ENCODE data around the gene PHF11.

DNA sequence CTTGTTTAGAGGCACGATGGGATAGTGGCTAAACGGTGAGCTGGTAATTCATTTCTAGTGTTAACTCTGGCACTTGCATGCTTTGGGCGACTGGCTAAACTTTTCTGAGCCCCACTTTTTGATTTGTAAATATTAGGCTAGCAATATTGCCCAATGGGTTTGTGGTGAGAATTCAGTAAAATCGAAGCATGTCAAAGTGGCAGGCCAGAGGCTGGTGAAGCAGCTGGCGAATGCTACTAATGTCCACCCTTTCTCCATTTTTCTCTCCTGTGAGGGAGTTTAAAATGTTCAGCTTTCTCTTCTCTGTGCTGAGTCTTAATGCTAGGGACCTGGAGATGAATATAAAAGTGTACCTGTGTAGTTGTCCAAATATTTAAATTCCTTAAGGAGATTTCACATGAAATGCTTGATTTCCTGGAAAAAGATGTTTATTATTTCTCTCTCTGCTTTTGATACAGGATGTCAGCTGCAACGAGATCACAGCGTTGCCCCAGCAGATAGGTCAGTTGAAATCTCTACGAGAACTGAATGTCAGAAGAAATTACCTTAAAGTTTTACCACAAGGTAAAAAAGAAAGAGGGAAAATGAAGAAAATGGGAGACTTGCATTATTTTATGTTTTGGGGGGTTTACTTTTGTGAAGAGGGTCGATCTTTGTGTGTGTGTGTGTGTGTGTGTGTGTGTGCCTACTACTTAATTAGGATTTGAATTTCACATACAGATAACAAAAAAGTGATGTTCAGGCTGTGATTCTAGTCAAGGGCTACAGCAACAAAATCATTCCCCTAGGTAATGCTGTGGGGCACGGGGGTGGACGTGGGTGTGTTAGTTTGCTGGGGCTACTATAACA, 115.5 kb downstream of the ESD start:
- PRO-cap, 5 experiments = peak in 1 of 5 experiments; most common plus-strand start position 207 of the sequence (in 1)
- RAMPAGE, long total RNA, 2 experiments = no peak in any of the 2 experiments
- RRBS = no CpG with 5 or more reads among the region's 11 CpGs

GRCh38 chr13:46751601-46752458, 45.1 kb downstream of the ESD start:
- PRO-cap, 5 experiments = no peak in any of the 5 experiments
- RAMPAGE, long total RNA, 2 experiments = no peak in any of the 2 experiments
- RRBS = no CpG with 5 or more reads among the region's 11 CpGs

- PRO-cap, 5 experiments = no peak in any of the 5 experiments
- RAMPAGE, long total RNA, 2 experiments = no peak in any of the 2 experiments
- RRBS = no CpG with 5 or more reads among the region's 5 CpGs
Measured at GRCh38 chr13:47835794-47836448, 165.2 kb downstream of the SUCLA2 start.

- PRO-cap, 5 experiments = no peak in any of the 5 experiments
- RAMPAGE, long total RNA, 2 experiments = no peak in any of the 2 experiments
- RRBS = no CpG with 5 or more reads among the region's 7 CpGs
Measured at GRCh38 chr13:48001950-48002464, 934 bp upstream of the SUCLA2 start.

GRCh38 chr13:48230939-48231793, 1.8 kb upstream of the ITM2B start:
- PRO-cap, 5 experiments = no peak in any of the 5 experiments
- RAMPAGE, long total RNA, 2 experiments = no peak in any of the 2 experiments
- RRBS = no CpG with 5 or more reads among the region's 8 CpGs

GRCh38 chr13:48233958-48234461, 1.0 kb downstream of the ITM2B start:
- PRO-cap, 5 experiments = peak in 1 of 5 experiments; most common plus-strand start chr13:48234007 (in 1)
- RAMPAGE, long total RNA, 2 experiments = no peak in any of the 2 experiments
- RRBS = no CpG with 5 or more reads among the region's 11 CpGs

- PRO-cap, 5 experiments = no peak in any of the 5 experiments
- RAMPAGE, long total RNA, 2 experiments = no peak in any of the 2 experiments
- RRBS = no CpG with 5 or more reads among the region's 8 CpGs
Measured at GRCh38 chr13:48234812-48235551, 2.0 kb downstream of the ITM2B start.

- PRO-cap, 5 experiments = no peak in any of the 5 experiments
- RAMPAGE, long total RNA, 2 experiments = no peak in any of the 2 experiments
- RRBS = no CpG with 5 or more reads among the region's 2 CpGs
Measured at GRCh38 chr13:48262203-48262901, 29.3 kb downstream of the ITM2B start.

- PRO-cap, 5 experiments = no peak in any of the 5 experiments
- RAMPAGE, long total RNA, 2 experiments = no peak in any of the 2 experiments
- RRBS = no CpG with 5 or more reads among the region's 4 CpGs
Measured at GRCh38 chr13:48418084-48418796, 5.3 kb upstream of the LPAR6 start.

- PRO-cap, 5 experiments = no peak in any of the 5 experiments
- RAMPAGE, long total RNA, 2 experiments = no peak in any of the 2 experiments
- RRBS = no CpG with 5 or more reads among the region's 4 CpGs
Measured at GRCh38 chr13:48500786-48501209, 32.1 kb downstream of the RCBTB2 start.

GRCh38 chr13:48547759-48548138, 14.9 kb upstream of the RCBTB2 start:
- PRO-cap, 5 experiments = peak in 1 of 5 experiments; most common plus-strand start chr13:48548031 (in 1)
- RAMPAGE, long total RNA, 2 experiments = no peak in any of the 2 experiments
- RRBS = no CpG with 5 or more reads among the region's 2 CpGs

DNA sequence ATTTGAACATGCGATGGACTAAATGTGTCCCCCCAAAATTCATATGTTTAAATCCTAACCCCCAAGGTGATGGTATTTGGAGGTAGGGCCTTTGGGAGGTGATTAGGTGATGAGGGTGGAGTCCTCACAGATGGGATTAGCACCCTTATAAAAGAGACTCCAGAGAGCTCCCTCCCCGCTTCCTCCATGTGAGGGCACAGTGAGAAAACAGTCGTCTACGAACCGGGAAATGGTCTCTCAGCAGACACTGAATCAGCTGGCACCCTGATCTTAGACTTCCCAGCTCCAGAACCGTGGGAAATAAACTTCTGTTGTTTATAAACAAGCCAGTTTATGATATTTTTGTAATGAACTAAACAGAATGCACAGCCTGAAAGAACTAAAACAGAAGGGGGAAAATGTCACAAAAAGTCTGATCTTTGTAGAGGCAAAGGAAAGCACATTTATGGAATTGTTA, 59.2 kb upstream of the CYSLTR2 start:
- PRO-cap, 5 experiments = no peak in any of the 5 experiments
- RAMPAGE, long total RNA, 2 experiments = no peak in any of the 2 experiments
- RRBS = no CpG with 5 or more reads among the region's 6 CpGs

GRCh38 chr13:48625912-48626404, 27.8 kb upstream of the CYSLTR2 start:
- PRO-cap, 5 experiments = peak in 2 of 5 experiments; most common plus-strand start chr13:48626300 (in 2)
- RAMPAGE, long total RNA, 2 experiments = no peak in any of the 2 experiments
- RRBS = no CpG with 5 or more reads among the region's 2 CpGs

GRCh38 chr13:48775959-48776375, 122.2 kb downstream of the CYSLTR2 start:
- PRO-cap, 5 experiments = no peak in any of the 5 experiments
- RAMPAGE, long total RNA, 2 experiments = no peak in any of the 2 experiments
- RRBS = no CpG with 5 or more reads among the region's 5 CpGs

- PRO-cap, 5 experiments = no peak in any of the 5 experiments
- RAMPAGE, long total RNA, 2 experiments = no peak in any of the 2 experiments
- RRBS = no CpG with 5 or more reads among the region's 5 CpGs
Measured at GRCh38 chr13:49096416-49097141, 120.9 kb downstream of the FNDC3A start.

DNA sequence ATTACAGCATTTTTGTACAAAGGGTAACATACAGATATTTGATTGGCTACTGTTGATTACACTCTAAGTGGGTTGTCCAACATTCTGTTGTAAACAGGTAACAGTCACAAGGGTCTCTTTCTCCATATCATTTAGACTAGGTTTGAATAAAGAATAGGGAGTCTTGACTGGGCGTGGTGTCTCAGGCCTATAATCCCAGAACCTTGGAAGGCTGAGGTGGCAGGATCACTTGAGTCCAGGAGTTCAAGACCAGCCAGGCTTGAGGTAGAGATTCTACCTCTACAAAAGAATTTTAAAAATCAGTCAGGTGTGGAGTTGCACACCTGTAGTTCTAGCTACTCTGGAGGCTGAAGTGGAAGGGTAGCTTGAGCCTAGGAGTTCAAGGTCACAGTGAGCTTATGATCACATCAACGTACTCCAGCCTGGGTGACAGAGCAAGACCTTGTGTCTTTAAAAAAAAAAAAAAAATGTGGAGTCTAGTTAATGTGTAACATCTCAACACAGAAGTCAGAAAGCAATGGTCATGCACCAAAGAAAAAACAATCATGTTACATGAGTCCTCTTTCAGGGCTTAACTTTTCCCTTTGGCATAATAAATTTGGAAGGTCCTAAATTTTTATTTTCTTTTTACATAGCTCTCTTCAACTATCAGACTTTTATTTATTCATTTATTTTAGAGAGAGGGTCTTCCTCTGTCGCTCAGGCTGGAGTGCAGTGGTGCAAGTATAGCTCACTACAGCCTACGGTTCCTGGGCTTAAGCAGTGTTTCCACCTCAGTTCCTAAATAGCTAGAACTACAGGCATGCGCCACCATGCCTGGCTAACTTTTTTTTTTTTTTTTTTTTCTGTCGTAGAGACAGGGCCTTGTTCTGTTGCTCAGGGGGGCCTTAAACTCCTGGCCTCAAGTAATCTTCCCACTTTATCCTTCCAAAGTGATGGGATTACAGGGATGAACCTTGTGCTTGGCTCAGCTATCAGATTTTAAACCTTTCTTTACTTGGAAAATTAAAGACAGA, 22.2 kb downstream of the SETDB2 start:
- PRO-cap, 5 experiments = no peak in any of the 5 experiments
- RAMPAGE, long total RNA, 2 experiments = no peak in any of the 2 experiments
- RRBS = no CpG with 5 or more reads among the region's 6 CpGs

- PRO-cap, 5 experiments = peak in 5 of 5 experiments; most common plus-strand start chr13:49495953 (in 3); most common minus-strand start chr13:49495904 (in 3)
- RAMPAGE, long total RNA, 2 experiments = start-site peak on the plus strand in 1 of 2 experiments, at chr13:49495972-49496343 at its widest, 24 to 471 reads per replicate
- RRBS = 1% methylated on average over 23 of the region's 78 CpGs
Measured at GRCh38 chr13:49495769-49497018, at the start of gene PHF11. TSS of gene PHF11 (plus strand) at chr13:49495953.

DNA sequence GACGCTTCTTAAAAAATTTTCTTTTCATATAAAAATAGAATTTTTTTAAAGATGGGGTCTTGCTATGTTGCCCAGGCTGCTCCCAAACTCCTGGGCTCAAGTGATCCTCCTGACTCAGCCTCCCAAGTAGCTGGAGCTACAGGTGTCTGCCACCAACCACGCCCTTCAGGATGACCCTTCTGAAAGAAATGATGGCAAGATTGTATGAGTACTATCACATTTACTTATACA, 6.2 kb upstream of the EBPL start:
- PRO-cap, 5 experiments = no peak in any of the 5 experiments
- RAMPAGE, long total RNA, 2 experiments = no peak in any of the 2 experiments
- RRBS = no CpG with 5 or more reads among the region's 2 CpGs

DNA sequence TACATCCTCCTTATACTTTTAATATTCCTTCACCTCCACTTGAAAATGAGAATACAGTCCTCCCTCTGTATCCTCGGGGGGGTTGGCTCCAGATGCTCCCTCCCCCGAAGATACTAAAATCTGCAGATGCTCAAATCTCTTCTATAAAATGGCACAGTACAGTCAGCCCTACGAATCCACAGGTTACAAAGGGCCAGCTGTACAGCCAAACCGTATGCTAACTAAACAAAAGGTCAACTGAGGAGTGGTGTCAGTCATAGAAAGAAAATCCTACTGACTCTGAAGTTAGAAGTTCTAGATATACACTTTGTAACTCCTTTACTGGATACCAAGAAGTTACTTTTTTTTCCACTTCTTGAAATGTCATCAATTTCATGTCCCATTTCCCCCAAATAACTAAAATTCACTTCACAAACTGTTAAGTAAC, 9.1 kb downstream of the KPNA3 start:
- PRO-cap, 5 experiments = no peak in any of the 5 experiments
- RAMPAGE, long total RNA, 2 experiments = no peak in any of the 2 experiments
- RRBS = no CpG with 5 or more reads among the region's 4 CpGs

DNA sequence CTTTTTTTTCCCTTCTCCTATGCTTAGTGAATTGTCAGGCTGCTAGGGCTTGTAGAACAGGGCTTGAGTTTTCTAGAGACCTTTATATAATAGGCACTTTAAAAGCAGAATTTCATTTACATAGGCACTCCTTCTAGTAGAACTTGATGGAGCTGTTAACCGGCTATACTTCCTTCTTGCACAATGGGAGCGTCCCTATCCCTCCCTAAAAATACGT, 1.1 kb downstream of the TRIM13 start:
- PRO-cap, 5 experiments = no peak in any of the 5 experiments
- RAMPAGE, long total RNA, 2 experiments = no peak in any of the 2 experiments
- RRBS = 25% methylated on average over 2 of the region's 3 CpGs

All from liver (tissue), 9 donors.